HTR-8/SVneo (cell line): Measurements from ENCODE around the gene IGSF9B.

DNA sequence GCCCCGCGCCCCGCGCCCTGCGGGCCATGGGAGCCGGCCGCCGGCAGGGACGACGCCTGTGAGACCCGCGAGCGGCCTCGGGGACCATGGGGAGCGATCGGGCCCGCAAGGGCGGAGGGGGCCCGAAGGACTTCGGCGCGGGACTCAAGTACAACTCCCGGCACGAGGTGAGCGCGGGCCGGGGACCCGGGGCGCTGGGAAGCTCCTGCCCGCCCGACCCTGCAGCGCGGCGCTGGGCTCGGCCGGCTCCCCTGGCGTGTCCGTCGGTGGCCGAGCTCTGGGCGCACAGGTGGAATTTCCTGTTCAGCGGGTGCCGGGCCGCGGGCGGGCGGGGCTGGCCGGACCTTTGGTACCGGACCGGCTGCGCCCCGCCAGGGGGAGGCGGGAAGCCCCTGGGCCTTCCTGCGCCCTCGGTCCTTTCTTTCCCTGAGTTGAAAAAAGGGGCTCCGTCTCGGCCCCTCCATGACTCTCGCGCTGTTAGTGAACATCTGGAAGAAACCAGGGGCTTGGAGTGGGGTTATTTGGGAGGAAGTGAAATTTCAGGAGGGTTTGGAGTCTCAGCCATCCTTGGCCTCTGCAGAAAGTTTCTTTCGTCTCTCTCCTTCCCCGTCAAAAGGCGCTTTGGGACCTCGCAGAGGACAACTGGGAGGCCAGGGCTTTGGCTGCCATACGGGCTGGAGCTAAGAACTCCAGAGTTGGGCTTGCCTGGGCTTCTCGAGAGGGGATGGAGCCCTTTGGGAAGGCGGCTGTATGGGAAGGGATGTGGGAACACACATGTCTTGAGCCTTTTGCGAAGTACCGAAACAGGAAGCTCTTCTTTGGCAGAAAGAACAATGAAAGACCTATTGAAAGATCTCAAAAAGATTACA lies 546 bp downstream of the ST14 start:
- RRBS = 73% methylated on average over 17 of the region's 68 CpGs

DNA sequence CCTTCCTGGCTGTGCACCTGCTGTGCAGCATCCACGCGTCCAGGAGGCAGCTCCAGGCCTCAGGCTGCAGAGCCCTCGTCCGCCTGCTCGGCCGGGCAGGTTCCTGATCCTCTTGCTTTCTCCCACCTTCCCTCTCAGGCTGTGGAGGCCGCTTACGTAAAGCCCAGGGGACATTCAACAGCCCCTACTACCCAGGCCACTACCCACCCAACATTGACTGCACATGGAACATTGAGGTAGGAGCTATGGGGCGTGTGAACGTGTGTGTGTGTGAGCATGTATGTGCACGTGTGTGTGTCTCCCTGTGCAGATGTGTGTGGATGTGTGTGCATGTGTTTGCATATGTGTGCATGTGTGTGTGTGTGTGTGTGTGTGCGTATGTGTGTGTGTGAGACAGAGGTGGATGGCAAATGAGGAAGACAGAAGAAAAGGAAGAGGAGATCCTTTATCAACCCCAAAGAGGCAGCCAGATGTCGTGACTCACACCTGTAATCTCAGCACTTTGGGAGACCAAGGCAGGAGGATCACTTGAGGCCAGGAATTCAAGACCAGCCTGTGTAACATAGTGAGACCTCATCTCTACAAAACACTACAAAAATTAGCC lies 35.0 kb downstream of the ST14 start:
- RRBS = no CpG with 5 or more reads among the region's 13 CpGs

DNA sequence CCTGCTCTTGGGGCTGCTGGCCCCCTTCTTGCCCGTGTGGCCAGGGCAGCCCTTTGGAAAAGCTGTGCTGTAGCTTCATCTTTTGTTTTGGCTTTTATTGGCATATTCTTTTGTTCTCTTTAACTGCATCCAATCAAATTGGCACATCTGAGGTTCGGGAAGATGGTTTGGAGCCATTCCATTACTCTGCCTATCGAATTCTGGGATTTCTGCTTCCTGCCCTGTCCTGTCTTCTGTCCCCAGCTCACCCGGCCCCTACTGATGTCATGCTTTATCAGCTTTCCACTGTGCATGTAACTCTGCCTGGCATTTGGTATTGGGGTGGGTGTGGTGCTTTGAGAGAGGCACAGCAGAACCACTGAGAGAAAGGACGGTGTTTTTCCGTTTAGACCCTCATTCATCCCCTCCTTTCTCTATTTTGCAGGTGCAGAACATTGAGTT lies 80.4 kb downstream of the ADAMTS15 start:
- RRBS = no CpG with 5 or more reads among the region's 6 CpGs

DNA sequence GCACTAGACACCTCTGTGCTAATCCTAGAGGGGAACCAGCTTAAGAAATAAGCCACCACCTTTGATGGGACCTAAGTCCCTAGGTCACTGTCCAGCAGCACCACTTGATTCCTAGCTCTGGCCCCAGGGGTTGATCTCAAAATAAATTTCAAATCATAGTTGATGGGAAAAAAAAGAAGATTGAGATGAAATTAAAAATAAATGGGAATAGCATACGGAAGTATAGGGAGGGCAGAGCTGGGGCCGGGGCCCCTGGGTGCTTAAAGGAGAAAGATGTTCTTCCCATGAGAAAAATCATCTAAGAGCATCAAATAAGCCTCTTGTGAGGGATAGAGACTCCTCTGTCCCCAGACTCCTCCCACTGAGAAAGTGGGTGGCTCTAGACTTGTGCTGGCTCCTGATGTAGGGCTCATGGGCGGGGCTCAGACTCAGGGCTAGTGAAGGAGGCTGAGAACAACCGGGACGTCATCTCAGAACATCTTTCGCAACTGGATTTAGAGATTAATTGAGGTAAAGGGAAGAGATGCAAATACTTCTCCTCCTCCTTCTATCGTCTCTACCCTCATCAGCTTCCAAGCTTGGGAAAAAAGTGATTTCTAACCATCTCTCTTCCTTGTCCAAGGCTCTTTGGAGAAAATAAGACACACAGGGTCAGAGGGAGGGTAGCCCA lies 160.5 kb downstream of the ADAMTS15 start:
- RRBS = no CpG with 5 or more reads among the region's 7 CpGs

- RRBS = no CpG with 5 or more reads among the region's 12 CpGs
Measured at GRCh38 chr11:130675219-130676049, 227.0 kb downstream of the ADAMTS15 start.

GRCh38 chr11:130677395-130678079 lies 229.1 kb downstream of the ADAMTS15 start:
- RRBS = no CpG with 5 or more reads among the region's 5 CpGs

GRCh38 chr11:130726017-130726723 lies 190.1 kb downstream of the SNX19 start:
- RRBS = no CpG with 5 or more reads among the region's 9 CpGs

DNA sequence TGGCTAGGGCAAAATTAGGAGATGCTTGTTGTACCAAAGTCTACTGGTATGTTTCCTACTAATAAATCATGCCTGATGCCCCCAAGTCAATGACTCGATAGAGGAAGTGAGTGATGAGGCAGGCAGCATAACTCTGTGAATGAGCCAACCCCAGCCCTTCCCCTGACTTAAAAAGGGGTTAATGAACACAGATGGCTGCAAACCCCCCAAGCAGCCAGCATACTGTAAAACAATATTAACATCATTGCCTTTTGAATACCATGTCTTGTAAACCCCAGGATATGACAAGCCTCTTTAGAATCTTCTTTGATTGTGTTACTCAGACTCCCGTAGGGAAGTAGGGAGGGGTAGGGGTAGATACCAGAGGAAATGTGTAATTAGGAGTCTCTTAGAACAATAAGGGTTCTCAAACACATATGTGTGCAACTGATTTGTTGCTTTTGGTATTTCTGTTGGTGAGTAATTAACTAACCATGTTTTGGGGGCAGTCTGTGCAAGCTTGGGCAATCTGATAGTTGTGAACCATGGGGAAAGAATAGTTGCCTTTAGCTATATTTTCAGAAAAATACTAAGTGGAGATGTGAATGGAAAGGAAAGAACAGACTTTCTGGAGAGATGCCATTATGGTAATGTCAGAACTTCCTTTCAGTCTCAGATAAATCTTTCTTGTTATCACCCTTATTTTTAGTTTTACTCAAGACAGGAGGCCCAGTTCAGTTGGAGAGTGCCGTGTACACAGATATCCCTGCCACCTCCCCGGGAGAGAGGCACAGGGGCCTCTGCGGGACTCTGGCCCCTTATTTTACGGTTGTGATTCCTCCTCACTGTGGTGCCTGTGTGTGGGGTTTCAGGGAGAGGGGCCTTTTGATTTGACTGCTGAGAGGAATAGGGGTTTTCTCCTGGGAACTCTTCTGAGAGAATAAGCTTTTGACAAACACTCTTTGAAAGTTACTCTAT lies 701.9 kb downstream of the NTM start:
- RRBS = no CpG with 5 or more reads among the region's 6 CpGs

- RRBS = no CpG with 5 or more reads among the region's 12 CpGs
Measured at GRCh38 chr11:132632697-132633306, 899.5 kb downstream of the OPCML start.

DNA sequence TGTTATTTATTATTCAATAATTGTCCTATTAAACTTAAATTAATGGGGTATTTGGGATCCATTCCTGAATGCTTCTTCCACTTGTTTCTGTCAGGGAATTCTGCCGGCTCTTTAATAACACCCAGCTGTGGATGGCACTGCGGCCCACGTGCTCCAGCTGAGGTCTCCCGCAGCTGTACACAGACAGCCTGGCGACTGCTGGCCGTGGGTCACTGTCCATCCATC lies 485.0 kb downstream of the OPCML start:
- RRBS = 10% methylated on average over 2 of the region's 6 CpGs

DNA sequence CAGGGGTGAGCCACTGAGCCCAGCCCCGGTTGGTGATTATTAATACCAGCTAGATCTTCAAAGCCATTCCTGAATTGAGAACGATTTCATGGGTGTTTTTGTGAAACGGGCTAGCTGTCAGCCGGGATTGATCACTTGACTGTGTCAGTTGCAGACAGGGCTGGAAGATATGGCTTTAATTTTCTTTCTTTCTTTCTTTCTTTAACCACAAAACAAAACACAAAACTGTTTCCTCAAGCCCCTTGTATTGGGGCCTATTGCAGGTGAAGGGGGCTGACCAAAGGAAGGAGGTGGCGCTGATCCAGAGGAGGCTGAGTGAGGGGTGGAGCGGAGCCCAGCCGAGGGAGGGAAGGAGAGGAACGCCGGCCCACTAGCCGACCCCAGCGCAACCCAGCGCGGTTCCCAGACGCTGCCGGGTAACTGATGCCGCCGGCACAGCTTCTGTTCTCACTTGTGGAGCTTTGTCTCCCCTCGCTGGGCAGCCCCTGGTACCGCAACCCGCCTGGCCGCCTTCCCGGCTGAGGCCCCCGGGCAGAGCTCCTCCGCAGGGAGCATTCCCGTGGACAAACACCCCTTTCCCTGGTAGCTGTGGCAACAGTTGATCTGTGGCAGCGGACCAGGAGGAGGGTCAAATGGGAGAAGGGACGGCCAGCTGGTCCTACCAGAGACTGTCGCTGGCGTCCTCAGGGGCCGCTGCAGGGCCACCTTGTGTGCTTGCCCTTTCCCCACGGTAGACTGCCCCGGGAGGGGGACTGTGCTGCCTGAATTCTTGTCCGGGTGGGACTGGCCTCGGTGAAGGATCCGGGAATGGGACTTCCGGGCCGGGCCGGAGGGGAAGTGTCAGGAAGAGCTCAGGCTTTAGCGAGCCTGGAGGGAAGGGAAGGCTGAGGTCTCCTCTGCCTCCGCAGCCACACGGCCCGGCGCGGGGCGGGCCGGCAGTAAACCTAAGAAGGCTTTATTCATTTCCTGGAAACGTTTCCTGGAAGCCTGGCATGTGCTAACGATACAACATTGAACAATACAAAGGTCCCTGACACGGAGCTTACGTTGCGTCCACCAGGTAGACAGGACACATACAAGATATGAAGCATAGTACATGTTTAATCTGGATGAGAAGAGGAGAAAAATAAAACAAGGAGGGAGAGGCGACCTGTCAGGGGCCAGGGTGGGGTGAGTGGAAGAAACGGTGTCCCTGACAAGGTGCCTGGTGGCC lies 468.1 kb downstream of the OPCML start:
- RRBS = 25% methylated on average over 21 of the region's 53 CpGs

DNA sequence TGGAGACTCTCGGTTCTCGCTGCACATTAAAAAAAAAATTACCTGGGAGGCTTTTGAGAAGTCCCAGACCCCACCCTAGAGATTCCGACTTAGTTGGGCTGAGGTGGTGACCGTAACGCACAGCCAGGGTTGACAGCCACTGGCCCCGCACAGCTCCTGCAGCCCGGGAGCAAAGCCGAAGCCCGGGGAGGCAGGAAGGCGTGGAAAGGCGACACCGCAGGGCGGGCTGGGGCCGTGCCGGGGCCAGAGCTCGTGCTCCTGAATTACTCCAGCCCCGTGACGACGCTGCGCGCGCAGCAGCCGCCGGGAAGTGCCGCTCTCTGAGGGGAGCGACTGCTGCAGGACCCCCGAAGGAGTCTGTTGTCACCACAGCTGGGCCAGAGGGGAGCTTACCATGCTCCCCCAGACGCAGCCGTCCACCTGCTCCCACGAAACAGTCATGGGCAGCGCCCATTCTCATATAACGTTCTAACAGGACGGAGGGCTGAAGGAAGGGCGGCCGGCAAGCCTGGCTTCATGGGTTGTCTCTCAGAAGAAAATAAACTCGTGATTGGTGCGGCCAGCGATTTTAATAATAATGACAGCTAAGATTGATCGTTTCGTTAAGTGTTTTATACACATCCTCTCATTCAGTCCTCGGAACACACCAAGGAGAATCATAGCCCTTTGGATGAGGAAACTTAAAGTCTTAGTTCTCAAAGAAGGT lies 57.5 kb downstream of the SPATA19 start:
- RRBS = 33% methylated on average over 16 of the region's 41 CpGs

DNA sequence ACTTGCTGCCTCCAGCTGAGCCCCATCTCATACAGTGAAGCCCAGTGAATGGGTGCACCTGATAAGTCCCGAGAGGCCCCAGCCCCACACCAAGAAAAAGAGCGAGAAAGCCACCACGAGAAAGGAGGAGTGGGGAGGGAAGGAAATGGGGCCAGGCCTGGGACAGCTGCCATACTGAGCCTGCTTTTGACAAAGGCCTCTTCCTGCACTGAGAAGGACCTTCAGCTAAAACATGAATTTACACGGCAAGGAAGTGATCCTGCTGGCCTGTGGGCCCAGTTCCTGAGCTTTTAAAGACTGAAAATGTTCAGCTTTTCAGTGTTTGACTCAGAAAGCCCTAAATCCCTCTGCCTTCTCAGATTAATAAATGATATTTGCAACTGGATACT lies 35.0 kb downstream of the SPATA19 start:
- RRBS = no CpG with 5 or more reads among the region's 4 CpGs

- RRBS = no CpG with 5 or more reads among the region's 31 CpGs
Measured at GRCh38 chr11:133946287-133947410, 10.1 kb downstream of the IGSF9B start.

DNA sequence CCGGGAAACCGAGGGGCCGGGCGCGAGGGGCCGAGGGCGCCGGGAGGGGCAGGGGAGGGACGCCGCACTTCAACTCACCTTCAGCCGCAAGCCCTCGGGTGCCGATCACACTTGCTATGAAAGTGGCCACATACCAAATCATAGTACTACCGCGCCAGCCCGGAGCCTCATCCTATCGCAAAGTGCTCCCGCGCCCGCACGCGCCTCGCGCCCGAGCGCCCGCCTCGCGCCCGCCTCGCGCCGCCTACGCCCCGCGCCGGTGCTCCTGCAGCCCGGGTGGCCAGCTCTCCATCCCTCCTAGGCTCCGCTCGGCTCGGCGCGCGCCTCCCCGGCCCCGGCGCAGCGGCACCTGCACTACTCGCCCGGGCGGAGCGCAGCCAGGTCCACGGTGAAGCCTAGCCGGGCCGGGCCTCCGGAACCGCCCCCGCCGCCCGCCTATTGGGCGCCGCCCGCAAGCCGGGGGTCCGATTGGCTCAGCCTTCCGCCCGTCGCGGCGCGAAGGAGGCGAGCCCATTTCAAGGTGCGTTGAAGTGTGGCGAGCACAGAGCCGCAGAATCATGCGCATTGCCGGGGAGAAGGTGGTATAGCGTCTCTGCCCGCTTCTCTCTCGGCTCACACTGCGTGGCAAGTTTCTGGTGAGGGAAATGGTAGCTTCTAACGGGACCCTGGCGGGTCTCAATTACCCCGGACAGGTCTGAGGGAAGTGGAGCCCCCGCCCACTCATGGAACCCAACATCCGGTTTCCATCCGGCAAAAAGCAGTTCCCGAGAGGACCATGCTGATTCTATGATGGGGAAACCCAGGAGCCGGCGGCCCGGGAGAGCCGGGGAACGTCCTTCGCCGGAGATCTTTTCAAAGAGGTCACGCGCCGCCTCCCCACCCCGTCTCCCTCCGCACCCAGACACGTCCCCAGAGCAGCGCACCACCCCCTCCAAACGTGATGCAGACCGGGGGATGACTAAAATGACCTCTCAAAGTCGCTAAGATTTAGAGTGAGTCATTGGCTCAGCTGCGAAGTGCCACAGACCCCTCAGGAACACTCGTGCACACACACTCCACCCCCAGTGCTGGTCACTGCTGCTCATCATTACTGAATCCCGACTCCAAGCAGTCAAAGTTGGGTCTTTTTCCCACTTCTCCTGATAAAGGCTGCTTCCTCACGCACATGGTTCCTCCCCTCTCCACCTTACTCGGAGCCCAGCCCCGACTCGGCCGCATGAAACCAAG lies at the start of gene IGSF9B:
IGSF9B (minus strand) TSS at position 356 of the 1,227 bp plus-strand sequence.
- RRBS = 2% methylated on average over 65 of the region's 113 CpGs

- RRBS = no CpG with 5 or more reads among the region's 6 CpGs
Measured at GRCh38 chr11:133981026-133981582, 24.3 kb upstream of the IGSF9B start.

GRCh38 chr11:134243150-134243424 lies 10.1 kb downstream of the THYN1 start:
- RRBS = no CpG with 5 or more reads among the region's 9 CpGs

DNA sequence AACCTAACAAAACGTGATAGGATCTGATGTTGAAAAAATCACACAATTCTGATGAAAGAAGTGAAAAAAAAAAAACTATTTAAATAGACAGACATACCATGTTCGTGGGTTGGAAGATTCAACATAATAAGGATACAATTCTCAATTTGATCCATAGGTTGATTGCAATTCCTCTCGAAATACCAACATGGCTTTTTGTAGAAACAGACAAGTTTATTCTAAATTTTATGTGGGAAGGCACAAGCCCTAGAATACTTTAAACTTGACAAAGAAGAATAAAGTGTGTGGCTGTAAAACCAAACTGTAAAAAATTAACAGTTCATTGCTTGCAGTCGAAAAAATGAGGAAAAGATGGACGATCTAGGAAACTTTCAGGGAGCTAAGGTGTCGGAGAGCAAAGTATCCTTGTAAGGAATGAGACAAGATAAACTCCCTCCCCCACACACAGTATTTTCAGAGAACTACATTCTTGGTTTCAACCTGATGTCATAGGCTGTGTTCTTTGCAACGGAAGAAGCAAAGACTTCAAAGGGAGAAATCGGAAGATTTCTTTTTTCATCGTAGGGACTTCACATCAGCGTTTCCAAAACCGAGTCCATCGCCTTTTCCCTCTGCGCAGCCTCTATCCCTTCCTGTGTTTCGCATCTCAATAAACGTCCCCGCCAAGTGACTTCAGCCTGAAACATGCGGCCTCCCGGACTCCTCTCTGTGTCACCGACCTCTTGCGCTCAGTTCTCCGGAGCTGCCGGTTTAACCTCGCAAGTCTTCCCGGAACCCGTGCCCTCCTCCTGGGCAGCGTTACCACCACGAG lies 886 bp upstream of the GLB1L3 start:
- RRBS = 56% methylated on average over 3 of the region's 27 CpGs

DNA sequence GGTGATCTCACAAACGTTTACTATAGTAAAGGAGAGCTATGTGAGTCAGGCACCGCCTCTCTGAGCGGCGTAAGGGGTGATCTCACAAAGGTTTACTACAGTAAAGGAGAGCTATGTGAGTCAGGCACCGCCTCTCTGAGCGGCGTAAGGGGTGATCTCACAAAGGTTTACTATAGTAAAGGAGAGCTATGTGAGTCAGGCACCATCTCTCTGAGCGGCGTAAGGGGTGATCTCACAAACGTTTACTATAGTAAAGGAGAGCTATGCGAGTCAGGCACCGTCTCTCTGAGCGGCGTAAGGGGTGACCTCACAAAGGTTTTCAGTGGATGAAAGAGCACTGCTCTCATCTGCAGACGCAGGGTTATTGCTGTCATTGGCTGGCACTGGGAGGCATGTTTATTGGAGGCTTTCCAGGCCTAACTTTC lies 439.8 kb upstream of the B3GAT1 start:
- RRBS = no CpG with 5 or more reads among the region's 15 CpGs

GRCh38 chr11:134951192-134951705 lies 539.2 kb upstream of the B3GAT1 start:
- RRBS = no CpG with 5 or more reads among the region's 7 CpGs